ENCODE measurements around a stretch of chr20.

- PRO-cap = no peak
These were observed 77.7 kb downstream of the ASXL1 start for GRCh38 chr20:32435645-32436424.

GRCh38 chr20:32473058-32473922 is 111.8 kb downstream of the NOL4L start:
- PRO-cap = no peak

- PRO-cap = no peak
These were observed 71.9 kb downstream of the NOL4L start for GRCh38 chr20:32513248-32513693.

GRCh38 chr20:32761610-32762295 is 432 bp upstream of the DNMT3B start:
- PRO-cap = bidirectional peak, plus-strand start at chr20:32762385, minus-strand start at chr20:32762146

DNA sequence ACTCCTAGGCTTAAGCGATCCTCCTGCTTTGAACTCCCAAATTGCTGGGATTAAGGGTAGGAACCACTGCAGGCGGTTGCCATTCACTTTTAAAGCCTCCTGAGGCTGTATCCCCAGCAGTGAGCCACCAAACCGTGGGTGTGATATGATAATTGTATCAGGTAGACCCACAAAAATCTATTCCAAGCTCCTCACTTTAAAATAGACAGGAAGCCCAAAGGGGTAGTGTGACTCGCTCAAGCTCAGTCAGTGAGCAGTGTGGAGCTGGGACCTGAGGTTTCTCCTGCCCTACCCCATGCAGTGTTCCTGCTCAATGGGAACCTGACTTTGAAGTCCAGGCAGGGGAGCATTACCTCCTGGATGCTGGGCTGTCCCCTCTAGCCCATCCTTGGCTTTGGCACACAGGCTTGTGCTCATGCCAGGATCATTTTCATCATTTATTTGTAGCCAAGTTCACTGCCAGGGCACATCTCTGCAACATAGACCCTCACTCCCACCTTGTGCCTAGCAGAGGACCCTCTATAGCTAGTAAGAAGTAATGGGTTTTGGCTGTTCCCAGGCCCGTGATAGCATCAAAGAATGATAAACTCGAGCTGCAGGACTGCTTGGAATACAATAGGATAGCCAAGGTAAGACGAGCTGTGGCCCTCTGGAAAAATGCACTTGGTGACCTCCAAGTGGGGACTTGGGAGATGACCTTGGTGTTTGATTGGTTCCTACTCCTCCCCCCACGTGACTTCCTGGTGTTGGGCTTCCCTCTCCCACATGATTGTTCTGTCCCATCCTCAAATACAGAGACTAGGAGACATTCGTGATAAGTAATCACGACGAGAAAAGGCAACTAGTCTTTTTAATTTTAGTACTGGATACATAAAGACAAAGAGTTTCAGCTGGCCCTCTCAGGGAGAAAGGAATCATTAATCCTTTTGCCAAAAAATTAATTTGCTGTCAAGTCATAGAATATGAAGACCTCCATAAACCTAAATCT is 14.7 kb upstream of the MAPRE1 start:
- PRO-cap = no peak

DNA sequence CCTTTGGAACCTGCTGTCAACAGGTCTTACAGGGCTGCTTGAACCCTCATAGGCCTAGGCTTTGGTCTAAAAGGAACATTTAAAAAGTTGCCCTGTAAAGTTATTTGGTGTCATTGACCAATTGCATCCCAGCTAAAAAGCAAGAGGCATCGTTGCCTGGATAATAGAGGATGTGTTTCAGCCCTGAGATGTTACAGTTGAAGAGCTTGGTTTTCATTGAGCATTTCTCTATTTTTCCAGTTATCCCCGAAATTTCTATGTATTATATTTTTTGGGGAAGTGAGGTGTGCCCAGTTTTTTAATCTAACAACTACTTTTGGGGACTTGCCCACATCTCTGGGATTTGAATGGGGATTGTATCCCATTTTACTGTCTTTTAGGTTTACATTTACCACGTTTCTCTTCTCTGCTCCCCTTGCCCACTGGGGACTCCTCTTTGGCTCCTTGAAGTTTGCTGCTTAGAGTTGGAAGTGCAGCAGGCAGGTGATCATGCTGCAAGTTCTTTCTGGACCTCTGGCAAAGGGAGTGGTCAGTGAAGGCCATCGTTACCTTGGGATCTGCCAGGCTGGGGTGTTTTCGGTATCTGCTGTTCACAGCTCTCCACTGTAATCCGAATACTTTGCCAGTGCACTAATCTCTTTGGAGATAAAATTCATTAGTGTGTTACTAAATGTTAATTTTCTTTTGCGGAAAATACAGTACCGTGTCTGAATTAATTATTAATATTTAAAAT is 9.3 kb upstream of the EFCAB8 start:
- PRO-cap = no peak

DNA sequence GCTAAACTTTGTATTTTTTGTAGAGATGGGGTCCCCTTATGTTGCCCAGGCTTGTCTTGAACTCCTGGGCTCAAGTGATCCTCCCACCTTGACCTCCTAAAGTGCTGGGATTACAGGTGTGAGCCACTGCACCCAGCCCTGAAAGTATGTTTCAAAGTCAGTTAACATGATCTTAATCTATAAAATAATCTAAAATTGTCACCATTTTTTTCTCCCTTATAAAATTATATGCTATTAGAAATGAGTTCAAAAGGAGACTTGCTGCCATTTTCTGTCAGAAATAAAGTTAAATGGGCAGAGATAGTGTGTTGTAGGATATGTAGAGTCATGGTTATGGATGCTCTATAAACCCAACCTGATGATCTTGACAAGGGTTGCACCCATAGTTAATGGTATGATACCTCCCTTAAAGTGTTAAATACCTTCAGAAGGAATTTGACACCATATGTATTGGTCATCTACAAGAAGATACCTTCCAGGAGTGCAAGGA is 7.4 kb upstream of the EFCAB8 start:
- PRO-cap = no peak

GRCh38 chr20:32960928-32961445 is 43.2 kb downstream of the SUN5 start:
- PRO-cap = no peak

- PRO-cap = no peak
These were observed 20.0 kb downstream of the SUN5 start for GRCh38 chr20:32984247-32984689.

DNA sequence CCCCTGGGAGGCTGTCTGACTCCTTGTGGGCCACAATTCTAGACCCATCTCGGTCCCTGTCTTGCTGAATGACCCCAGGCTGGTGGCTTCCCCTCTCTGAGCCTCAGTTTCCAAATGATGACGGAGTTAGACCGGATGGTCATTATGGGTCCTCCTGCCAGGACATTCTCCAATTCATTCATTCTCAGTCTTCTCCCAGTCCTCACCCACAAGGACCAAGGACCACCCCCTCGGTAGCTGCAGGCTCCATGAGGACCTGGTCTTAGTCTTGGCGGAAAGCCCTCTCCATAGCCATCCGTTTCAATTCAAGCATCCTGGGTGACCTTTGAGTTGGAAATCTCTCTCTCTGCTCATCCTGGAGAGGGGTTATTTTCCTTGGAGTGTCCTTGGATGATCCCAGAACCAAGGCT is 272 bp upstream of the BPIFA2 start:
- PRO-cap = no peak

DNA sequence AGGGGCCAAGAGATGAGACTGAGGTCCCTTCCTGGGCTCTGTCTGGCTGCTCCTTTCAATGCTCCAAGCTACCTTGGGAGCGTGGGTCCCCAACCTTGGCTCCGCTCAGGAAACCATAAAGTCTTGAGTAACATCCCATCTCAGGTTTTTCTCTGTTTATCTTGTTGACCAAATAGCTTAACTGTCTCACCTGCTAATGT is 237 bp upstream of the BPIFA1 start:
- PRO-cap = no peak

DNA sequence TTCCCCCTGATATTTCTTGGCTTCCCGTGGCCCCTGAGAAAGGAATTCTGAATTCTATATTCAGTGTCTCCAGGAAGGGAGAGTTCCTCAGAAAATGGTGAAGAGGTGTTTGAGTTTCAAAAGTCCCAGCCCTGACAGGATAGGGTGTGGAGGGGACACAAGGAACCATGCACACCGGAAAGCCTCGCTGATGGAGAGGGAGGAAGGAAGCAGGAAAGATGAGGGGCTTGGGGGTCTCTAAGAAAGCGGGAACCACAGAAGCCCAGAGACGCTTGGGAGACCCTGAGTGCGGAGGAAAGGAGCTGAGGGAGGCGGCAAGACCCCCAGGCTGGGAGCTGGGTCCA is 49.6 kb downstream of the BPIFB1 start:
- PRO-cap = no peak

- PRO-cap = no peak
These were observed 459 bp upstream of the CDK5RAP1 start for GRCh38 chr20:33401838-33402117.

DNA sequence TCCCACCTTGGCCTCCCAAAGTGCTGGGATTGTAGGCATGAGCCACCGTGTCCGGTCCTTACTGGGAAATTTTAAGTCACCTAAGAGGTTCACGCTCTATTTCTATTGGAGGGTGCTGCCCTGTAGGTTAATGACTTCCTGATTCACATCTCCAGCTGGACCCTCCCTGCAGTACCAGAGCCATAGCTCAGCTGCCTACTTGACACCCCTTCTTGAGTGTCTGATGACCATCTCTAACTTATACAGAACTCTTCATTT is 741 bp upstream of the CDK5RAP1 start:
- PRO-cap = no peak

DNA sequence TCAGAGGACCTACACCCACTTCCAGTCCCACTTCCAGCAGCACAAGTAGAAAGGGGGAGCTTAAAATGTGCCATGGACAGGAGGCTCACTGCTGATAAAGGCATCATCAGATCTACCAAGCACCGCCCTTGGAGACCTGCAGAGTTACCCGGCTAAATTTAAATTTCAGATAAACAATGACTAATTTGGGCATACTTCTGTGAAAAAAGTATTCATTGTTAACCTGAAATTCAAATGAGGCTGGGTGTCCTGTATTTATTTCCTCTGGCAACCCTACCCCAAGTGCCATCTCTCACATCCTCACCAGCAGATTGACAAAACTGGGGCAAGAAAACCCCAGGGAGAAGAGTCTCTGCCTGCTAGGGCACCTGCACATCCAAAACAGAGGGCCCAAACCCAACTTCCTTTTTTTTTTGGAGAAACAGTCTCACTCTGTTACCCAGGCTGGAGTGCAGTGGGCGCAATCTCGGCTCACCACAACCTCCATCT is 7.8 kb upstream of the CDK5RAP1 start:
- PRO-cap = no peak

DNA sequence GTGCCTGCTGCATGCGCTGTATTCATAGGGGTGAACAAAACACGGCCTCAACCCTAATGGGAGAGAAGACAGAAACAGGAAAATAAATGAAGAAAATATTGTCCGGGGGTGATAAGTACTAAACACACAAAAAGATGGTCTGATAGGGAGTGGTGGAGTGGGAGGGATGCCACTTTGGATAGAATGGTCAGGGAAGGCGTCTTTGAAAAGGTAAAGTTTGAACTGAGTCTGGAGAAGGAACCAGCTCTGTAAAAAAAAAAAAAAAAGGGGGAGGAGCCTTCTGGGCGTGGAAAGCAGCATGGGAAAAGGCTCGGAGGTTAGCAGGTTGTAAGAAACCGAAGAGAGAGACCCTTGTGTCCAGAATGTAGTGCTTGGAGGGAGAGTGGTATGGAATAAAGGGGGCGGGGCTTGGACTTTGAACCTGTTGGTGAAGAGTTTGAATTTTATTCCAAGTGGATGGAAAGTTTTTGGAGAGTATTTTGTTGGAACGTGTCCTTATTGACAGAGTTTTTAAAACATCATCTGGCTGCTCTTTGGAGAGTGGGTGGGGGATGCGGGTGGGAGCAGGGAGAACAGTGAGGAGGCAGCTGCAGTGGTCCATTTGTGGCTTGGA is 1.9 kb downstream of the CHMP4B start:
- PRO-cap = no peak

DNA sequence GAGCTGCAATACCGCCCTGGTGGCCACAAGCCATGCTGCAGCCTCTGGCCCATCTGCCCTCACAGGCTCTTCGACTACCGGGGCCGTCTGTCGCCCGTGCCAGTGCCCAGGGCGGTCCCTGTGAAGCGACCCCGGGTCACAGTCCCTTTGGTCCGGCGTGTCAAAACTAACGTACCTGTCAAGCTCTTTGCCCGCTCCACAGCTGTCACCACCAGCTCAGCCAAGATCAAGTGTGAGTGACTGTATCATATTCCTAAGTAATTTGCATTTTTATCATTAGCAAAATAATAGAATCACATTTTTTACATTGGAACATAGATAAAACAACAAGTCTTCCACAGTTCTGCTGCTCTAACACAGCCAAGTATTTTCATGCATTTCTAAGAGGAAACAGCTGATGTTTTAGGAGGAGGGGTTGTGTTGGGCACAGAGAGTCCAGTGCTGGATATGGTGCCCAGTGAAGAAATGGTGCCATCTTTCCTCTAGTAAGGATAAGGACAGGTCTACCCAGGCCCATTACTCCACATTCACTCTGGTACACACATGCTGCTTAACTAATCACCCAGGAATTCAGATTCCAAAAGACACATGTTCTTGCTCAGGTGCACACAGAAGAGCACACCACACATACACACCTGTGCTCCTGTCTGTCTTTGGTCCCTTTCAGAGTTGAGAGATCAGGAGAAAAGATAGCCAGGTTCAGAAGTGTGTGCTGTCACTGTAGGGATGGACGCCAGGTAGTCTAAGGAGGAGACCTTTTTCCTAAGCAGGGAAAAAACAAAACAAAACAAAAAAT is 36.0 kb downstream of the EIF2S2 start:
- PRO-cap = no peak

- PRO-cap = no peak
These were observed 13.9 kb downstream of the EIF2S2 start for GRCh38 chr20:34098053-34098698.

DNA sequence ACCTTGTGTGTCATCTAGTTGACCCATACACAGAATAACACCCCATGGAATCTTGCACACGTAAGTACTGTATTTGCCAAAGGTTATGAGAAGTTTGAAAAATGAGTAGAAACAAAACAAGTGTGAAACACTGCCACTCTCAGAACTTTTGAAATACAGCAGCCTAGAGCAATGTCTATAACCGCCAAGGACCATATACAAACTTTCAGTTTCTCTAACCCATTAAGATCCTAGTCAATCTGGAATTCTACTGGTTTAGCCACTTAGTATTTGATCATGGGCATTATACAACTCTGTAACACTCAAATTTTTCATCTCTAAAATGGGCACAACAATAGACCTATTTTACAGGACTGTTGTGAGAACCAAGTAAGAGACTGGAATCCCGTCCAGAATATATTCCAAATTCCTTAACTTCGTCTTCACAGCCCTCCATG is 1.3 kb downstream of the EIF2S2 start:
- PRO-cap = no peak

GRCh38 chr20:34583381-34583996 is 25.0 kb downstream of the MAP1LC3A start:
- PRO-cap = no peak

Measured in penis (tissue), 1 donor.